Tongue (tissue), 2 donors: Measurements from ENCODE around the genes PIP5KL1 and CIZ1.

DNA sequence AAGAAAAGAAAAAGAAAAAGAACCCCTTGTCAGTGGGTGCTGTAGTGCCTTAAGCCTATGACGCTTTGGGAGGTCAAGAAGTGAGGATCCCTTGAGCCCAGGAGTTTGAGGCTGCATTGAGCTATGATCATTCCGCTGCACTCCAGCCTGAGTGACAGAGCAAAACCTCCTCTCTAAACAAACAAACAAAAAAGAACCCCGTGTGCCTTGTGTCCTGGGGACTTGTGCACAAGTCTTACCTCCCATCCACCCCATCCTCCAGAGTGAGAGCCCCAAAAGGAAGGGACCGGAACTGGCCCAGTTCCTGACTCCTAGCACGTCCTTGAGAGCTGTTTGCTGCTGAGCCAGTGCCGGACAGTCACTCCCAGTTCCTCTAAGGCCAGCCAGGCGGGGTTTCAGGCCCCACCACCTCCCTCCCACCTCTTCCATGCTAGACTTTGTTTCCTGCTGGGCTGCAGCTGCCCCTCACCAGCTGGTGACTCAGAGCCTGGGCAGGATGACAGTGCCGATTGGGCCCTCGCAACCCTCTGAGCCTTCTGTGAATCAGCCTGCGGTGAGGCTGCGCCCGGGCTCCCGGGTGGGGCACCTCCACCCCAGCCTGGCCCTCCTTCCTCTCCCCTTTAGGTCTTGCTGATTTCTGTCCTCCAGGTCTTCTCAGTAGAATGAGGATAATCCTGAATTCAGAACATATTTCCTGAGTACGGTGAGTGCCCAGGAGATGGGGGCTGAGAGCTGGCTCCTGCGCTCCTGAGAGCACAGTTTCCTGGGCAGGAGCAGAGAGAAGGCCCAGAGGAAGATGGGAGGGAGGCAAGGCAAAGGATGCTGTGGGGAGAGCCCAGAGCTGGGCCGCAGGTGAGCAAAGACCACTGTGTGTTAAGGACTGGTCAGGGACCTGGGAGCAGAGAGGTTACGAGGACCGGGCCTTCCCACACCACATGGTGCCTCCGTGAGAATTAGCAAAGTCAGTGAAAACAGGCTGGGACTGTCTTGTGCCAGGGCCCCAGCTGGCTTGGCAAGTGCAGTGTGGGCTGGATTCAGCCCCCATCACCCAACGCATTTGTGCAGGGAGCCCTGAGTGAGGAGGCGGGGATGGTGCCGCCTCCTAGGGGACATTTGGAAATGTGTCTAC, 10.2 kb upstream of the NIBAN2 start:
- RAMPAGE, long total RNA: no peak

- RAMPAGE, long total RNA: no peak
These were observed 8.8 kb downstream of the TTC16 start for GRCh38 chr9:127724599-127725135.

DNA sequence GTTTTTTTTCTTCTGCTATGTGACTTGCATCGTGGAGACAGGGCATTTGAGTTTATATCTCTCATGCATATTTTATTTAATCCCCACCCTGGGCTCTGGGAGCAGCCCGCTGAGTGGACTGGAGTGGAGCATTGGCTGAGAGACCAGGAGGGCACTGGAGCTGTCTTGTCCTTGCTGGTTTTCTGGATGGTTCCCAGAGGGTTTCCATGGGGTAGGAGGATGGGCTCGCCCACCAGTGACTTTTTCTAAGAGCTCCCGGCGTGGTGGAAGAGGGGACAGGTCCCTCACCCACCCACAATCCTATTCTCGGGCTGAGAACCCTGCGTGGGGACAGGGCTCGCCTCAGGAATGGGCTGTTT, 3.7 kb downstream of the CDK9 start:
- RAMPAGE, long total RNA: no peak

- RAMPAGE, long total RNA: no peak
These were observed 541 bp upstream of the FPGS start for GRCh38 chr9:127801843-127802839.

DNA sequence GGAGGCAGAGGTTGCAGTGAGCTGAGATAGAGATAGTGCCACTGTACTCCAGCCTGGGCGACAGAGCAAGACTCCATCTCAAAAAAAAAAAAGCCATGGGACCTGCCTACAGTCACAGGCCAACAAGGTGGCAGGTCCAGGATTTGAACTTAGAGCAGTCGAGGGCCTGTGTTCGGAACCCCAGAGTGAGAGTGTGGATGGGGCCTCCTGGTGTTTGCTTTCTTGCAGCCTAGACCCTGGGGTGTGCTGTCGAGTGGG, 11.8 kb downstream of the FPGS start:
- RAMPAGE, long total RNA: no peak

GRCh38 chr9:127824986-127826186, 22.7 kb downstream of the FPGS start:
- RAMPAGE, long total RNA: no peak

DNA sequence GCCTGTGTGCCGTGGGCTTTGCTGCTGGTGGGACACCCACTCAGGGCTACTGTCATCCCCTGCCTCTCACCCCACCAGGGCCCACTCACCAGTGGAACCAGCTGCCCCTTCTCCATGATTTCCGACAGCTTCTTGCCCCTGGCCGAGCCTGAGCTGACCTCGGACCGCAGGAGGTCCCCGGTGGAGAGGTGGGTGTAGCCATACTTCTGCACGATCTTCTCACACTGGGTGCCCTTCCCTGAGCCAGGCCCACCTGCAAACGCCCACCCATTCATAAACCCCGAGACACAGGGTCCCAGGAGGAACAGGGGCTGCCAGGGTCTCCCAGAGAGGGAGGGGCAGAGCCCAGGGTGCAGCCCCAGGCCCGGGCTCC, 4.9 kb downstream of the AK1 start:
- RAMPAGE, long total RNA: no peak

DNA sequence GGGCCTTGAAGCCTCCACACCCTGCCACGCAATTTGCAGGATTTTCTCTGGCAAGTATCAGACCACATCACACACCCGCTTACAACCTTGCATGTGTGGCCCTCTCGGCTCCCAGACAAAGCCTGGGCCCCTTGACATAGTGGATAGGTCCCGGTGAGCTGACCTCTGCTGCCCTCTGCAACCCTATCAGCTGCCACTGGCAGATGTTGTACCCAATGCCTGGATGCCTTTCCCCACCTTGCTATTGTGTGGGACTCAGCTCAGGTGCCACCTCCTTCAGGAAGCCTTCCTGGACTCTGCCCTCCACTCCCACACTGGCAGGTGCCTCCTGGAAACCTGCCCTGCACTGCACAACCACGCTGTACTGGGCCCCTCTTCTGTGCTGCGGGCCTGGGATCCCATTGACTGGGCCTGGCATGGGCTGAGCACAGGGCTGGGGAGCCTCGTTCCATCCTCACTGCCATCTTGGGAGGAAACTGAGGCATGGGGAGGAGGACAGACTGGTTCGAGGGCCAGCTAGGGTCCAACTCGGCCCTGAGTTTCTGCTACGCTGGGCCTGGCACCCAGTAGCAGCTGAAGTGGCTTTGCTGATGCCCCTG, 1.5 kb downstream of the AK1 start:
- RAMPAGE, long total RNA: no peak

- RAMPAGE, long total RNA: no peak
These were observed 1.4 kb upstream of the ST6GALNAC4 start for GRCh38 chr9:127918220-127918647.

- RAMPAGE, long total RNA: no peak
These were observed 4.7 kb upstream of the ST6GALNAC4 start for GRCh38 chr9:127921388-127922148.

DNA sequence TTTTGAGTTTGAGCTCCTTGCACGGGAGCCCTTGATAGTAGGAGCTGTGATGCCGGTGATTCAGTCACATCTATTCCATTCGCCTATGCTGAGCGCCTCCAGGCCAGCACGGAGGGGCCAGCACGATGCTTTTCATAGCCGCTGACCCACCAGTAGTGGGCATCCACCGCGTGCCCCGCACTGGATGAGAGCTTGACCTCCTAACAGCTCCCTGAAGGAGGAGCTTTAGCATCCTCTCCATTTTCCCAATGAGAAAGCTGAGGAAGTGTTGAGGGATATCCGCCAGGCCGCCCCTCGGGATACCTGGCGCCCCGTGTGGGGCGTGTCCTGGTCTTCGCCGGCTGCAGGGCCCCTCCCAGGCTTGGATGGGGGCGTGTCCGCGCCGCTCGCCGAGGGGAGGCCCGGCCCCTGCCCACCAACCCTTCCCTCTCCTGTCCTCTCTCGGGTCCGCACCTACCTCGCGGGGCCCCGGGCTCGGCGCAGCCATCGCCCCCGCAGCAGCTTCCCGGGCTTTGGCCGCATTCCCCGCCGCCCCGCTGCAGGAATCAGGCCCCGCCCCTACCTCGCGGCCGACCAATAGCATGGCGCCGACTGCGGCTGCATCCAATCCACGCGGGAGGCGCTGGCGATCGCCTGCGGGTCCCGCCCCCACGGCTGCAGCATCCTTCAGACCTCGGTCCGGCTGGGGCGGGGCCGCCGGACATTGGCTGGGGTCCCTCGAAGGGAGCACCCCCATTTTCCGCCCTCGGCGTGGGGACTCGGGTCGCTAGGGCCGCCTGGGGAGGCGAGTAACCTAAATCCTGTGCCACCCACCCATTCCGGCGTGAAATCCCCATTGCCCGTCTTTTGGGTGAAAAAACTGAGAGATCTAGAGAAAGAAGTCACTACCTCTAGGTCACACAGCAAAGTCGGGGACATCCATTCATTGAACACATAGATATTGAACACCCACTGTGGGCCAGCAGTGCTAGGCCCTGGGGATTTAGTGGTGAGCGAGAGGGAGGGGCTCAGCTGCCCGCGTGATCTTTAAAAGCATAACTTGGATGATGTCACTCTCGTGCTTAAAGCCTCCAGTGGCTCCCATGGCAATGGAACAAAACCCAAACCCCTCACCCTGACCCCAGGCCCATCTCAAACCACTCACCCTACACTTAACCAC, at the start of gene PIP5KL1:
Gene PIP5KL1 (minus strand): TSS at position 512 of the 1,159 bp plus-strand sequence.
- RAMPAGE, long total RNA: no peak

DNA sequence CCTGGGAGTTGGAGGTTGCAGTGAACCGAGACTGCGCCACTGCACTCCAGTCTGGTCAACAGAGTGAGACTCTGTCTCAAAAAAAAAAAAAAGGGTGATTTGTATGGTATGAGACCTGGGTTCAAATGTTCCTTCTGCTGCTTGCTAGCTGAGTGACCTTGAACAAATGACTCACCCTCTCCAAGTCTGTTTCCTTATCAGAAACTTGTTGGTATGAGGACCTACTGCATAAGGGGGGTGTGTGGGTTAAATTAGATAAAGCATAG, 9.8 kb downstream of the SLC25A25 start:
- RAMPAGE, long total RNA: no peak

GRCh38 chr9:128078214-128079404, 10.6 kb downstream of the SLC25A25 start:
- RAMPAGE, long total RNA: no peak

GRCh38 chr9:128106534-128107110, 20.9 kb downstream of the PTGES2 start:
- RAMPAGE, long total RNA: no peak

- RAMPAGE, long total RNA: no peak
These were observed 13.5 kb downstream of the PTGES2 start for GRCh38 chr9:128113529-128115001.

- RAMPAGE, long total RNA: no peak
These were observed 11.1 kb downstream of the PTGES2 start for GRCh38 chr9:128116404-128116849.

GRCh38 chr9:128122682-128123224, 4.8 kb downstream of the PTGES2 start:
- RAMPAGE, long total RNA: no peak

DNA sequence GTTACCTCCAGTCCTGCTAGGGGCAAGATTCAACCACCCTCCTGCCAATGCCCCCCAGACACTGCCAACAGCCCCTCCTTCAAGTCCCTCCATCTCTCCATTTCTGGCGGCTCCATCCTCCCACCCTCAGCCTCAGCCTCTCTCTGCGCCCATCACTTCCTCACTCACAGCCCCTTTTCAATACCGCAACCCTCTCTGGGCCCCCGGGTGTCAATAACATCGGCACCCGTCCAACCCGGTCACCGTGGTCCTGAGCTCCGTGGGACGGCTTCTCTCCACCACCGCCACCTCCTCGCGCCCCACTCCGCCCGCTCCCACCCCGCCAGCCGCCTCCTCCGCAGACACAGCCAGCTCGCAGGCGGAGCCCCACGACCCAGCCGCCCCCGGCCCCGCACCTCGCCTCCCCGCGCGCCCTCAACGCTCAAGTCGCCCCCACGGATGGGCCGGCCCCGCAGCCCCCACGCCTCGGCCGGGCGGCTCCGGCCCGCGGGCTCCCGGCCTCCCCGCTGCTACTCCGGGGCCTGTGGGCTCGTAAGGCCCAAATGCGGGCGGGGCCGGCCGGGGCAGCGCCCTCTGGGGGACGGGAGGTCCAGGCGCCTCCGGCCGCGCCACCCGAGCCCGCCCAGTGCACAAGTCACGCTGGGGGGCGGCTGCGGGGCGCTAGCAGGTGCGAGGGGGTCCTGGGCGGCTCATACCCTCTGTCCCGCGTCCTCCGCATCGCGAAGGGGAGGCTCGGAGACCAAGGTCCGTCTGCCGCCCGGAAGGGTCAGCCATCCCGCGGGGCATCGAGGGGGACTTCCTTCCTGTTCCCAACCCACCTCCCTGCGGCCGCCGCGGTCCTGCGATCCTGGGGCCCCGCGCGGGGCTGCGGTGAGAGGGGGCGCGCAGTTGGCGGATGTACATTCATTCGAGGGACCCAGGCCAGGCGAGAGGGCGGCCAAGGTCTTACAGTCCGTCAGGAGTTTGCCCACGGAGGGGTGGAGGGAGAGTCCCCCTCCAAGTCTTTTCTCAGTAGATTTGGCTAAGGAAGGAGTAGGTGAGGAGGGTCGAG, at the start of gene CIZ1:
Gene CIZ1 (minus strand): TSS at position 536 of the 1,051 bp plus-strand sequence.
- RAMPAGE, long total RNA: start-site peak on the minus strand centred at position 766 of the sequence, 78 bp wide, 7 and 23 reads in 2 replicates

GRCh38 chr9:128192823-128193614, 1.6 kb upstream of the CIZ1 start:
- RAMPAGE, long total RNA: no peak

DNA sequence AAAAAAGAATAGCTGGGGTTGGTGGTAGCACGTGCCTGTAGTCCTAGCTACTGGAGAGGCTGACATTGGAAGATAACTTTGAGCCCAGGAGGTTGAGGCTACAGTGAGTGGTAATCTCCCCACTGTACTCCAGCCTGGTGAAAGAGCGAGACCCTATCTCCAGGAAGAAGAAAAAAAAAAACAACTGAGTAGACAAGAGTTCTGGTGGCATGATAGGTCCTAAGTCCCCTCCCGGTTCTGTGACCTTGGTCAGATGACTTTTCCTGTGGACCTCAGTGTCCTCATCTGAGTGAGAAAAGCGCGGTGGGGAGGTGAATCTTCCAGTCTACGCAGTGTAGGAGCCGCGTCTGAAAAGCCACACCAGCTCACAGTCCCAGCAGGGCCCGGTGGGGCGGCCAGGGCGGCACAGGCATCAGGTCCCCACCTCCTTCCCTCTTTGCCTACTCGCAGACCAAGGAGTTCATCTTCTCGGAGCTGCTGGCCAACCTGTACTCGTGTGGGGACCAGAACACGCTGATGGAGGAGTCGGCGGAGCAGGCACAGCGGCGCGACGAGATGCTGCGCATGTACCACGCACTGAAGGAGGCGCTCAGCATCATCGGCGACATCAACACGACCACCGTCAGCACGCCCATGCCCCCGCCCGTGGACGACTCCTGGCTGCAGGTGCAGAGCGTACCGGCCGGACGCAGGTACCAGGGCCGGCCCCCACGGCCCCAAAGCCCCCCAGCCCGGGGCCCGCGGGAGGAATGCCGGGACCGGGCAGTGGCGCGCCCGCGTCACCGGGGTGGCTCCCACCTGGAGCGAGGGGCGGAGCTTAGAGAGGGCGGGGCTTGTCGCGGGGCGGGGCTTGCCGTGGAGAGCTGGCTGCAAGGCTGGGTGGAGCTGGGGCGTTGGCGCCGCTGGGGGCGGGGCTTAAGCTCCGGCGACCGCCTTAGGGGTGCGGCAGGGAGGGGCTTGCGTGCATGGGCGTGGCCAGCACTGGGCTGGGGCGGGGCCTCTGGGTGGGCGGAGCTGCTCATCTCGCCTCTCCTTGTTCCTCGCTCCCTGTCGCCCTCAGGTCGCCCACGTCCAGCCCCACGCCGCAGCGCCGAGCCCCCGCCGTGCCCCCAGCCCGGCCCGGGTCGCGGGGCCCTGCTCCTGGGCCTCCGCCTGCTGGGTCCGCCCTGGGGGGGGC, 25.8 kb downstream of the GOLGA2 start:
- RAMPAGE, long total RNA: no peak